ENCODE results near the genes MAGEA12 and SRPK3.

GRCh38 chrX:152170594-152171124, 32.3 kb upstream of the MAGEA10 start:
- RAMPAGE, total RNA: no peak

DNA sequence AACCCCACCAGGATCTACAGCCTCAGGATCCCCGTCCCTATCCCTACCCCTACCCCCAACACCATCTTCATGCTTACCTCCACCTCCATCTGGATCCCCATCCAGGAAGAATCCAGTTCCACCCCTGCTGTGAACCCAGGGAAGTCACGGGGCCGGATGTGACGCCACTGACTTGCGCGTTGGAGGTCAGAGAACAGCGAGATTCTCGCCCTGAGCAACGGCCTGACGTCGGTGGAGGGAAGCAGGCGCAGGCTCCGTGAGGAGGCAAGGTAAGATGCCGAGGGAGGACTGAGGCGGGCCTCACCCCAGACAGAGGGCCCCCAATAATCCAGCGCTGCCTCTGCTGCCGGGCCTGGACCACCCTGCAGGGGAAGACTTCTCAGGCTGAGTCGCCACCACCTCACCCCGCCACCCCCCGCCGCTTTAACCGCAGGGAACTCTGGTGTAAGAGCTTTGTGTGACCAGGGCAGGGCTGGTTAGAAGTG, at the start of gene MAGEA12:
Gene MAGEA12, plus strand, starts transcription at position 167 of the 485 bp plus-strand sequence.
- RAMPAGE, total RNA: no peak

DNA sequence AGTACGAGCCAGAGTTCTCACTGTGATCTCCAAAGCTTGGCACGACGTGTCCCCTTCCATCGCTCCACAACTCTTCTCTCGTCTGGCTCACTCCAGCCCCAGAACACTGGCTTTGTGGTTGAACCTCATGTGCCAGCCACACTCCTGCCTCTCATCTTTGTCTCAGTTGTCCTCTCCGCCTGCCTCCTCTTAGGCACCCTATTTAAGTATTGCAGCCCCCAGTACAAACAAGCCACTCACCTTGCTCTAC, 1.1 kb downstream of the NSDHL start:
- RAMPAGE, total RNA: no peak

DNA sequence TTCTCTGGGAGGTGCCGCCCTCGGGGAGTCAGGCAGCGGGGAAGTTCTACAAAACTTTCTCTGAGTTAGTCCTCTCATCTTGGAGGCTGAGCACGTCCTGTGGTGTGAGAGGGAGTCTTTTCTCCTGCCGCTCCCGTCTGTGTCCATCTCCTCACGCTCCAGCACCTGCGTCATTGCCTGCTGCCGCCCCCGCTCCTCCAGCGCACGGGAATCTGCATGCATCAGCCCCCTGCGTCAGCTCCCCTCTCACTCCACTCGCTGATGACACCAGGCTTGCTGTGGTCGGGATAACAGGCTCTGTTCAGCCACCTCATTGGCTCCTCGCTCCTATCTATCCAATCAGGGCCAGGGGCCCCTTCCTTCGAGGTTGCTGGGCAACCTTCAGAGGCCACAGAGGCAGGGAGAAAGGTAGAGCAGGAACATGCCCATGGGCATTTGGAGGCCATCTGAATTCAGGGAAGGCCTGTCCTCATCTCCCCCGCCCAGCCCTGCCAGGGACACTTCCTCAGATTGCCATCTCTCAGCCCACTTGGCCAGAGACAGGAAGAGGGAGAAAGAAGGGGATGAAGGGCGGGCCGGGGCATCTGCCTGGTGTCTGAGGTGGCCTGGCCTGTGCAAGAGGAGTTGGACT, 9.3 kb downstream of the ZNF185 start:
- RAMPAGE, total RNA: no peak

DNA sequence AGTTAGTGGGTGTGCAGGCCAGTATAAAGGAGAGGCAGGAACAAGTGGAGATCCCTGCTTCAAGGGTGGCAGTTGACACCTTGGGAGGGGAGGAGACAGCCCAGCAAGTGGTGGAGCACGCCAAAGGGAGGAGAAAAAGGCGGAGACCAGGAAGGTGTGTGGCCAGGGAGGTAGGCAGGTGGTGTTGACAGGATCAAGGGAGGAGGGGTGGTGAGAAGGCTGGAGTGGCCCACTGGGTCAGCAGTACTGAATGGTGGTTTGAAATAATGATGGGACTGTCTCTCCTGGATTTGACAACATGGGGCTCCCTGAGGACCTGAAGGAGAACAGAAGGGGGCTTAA, 32.7 kb downstream of the ZNF185 start:
- RAMPAGE, total RNA: no peak

DNA sequence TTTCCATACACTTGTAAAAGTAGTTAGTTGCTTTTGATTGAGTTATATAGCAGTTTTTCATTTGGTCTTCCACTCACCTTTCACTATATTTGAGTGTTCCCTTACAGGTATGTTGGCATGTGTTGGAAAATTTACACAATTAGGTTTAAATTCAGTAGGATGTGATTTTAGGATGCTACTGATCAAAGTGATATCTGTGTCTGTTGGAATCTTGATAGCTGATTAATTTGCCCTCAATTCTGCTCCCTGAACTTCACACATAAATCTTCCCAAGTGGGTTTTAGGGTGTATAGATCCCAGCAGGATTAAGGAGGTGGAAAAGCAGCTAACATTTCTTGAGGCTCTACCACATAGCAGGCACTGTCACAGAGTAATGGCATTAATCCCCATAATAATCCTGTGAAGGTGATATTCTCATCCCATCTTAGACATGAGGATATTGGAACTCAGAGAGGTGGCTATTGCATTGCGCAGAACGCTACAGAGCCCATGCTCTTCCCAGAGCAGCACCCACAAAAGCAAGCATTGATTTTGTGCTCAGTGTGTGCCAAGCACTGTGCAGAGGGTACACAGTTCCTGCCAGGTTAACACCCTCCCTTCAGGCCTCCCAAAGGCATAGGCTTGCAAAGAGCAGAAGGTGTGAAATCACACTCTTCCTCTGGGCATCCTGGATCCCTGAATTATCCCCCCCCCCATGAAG, 22.0 kb downstream of the PNMA5 start:
- RAMPAGE, total RNA: no peak

DNA sequence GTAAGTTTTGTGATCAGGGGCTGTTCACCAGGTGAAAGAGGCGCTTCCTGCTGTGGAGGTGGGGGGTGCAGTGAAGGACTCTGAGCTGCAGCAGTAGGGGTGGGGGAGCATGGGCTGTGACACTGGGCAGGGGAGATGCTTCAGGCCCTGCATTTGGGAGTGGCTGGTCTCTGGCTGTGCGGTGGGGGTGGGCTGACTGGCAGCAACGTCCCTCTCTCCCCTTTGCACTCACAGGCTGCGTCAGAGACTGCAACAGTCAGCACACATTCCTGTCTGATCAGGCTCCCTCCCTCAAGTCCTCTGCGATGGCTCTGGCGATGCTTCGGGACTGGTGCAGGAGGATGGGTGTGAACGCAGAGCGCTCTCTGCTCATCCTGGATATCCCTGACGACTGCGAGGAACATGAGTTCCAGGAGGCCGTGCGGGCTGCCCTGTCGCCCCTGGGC, 27.8 kb upstream of the PNMA3 start:
- RAMPAGE, total RNA: no peak

- RAMPAGE, total RNA: no peak
Measured at GRCh38 chrX:153454668-153455150, 8.9 kb upstream of the TREX2 start.

GRCh38 chrX:153462197-153462775, 8.1 kb downstream of the HAUS7 start:
- RAMPAGE, total RNA: no peak

GRCh38 chrX:153588648-153588942, 10.3 kb downstream of the CCNQ start:
- RAMPAGE, total RNA: no peak

DNA sequence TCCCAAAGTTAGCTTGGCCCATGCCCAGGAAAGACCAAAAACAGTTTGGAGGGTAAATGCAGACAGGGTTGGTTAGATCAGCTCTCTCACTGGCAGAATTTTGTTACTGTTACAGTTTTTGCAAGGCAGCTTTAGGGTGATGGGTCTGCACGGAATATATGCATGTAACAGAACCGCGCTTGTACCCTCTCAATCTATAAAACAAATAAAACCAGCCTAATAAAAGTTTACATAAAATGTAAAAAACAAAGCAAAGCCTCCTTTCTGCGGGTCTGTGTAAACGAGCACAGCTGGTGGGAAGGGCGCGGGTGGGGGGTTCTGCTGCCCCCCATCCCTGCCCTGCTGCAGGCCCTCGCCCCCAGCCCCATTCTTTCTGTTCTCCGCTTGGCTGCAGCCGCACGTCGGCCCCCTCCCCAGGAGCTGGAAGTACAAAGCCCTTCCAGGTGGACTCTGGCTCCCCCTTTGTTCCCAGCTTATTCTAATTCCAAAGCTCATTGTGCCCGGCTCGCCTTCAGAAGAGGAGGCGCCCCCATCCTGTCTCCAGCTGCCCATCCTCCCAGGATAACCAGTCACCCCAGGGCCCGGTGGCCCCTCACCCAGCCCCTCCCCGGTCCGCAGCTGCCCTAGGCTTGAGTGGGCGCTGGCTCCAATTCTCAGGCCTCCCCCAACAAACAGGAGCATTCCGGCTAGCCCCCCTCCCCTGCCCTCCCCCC, 3.4 kb upstream of the SLC6A8 start:
- RAMPAGE, total RNA: no peak

DNA sequence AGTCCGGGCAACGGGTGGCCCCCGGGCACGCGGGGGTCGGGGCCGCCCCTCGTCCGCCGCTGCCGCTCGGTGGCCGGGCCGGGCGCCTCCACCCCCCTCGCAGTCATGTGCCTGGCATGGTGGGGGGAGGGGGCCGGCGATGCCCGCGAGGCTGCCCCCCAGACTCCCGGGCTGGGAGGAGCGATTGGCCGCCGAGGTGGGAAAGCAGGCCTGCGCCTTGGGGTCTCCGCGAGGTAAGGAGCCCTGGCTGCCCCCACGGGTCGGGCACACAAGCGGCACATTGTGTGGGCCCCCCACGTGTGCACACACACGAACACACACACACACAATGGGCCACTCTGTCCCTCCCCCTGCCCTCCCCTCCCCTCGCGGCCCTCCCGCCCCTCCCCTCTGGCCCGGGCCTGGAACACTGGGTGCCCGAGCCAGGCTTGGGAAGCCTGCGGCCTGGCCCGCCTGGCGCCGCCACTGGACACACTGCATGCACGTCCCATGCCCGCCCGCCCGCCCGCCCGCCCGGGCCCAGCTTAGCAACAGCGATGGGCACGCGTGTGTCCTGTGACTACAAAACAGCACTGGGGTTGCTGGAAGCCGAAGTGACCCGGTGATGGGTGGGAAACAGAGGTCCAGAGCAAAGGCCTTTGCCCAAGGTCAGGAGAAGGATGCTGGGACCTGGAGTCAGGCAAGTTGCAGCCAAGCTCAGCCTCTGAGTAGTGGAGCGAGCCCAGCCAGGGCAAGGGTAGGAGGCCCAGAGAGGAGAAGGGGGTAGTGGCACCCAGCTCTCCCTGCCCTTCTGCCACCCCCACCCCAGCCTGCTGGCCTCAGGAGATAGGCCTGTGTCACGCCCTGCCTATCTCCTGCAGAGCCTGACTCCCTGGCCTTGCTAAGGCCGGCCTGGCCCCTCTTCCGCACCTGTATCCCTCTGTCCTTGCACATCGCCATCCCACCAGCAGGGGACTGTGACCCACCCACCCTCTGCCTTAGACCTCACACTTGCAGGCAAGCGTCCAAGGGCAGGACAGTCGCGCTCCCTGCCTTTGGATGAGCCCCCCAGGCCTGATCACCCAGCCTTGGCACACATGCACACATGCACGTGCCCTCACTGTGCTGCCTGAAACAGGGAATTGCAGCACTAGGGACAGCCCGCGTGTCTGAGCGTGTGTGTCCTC, 1.6 kb downstream of the SLC6A8 start:
- RAMPAGE, total RNA: no peak

DNA sequence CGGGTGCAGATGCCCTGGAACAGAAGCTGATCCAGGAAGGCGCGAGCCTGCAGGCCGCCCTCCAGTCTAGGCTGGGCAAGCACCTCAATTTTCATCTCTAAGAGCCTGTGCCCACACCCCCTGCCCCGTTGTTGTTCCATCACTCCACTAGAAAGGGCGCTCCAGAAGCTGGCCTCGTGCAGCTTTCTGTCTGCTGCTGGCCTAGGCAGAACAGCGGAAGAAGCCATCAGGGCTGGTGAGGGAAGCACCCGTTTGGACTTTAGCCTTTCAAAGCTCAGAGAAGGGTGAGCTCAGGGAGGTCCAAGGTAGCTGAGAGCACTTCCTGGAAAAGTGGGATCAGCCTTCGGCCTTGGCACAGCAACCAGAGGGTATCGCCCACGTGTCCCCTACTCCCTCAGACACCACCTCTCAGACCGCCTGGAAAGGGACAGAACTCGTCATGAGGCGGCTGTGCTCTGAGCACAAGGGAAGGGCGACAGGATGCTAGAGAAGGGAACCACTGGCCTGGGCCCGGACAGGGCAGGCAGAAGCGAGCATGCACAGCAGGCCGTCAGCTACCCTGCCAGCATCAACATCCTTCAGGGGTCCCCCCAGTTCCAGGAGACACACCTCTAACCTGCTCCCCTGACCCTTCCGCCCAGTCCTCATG, 11.5 kb downstream of the SLC6A8 start:
- RAMPAGE, total RNA: no peak

- RAMPAGE, total RNA: no peak
Measured at GRCh38 chrX:153722563-153723169, 1.5 kb downstream of the BCAP31 start.

GRCh38 chrX:153780574-153781188, at the start of gene SRPK3:
SRPK3 (plus strand) TSS chrX:153781041.
- RAMPAGE, total RNA: no peak

DNA sequence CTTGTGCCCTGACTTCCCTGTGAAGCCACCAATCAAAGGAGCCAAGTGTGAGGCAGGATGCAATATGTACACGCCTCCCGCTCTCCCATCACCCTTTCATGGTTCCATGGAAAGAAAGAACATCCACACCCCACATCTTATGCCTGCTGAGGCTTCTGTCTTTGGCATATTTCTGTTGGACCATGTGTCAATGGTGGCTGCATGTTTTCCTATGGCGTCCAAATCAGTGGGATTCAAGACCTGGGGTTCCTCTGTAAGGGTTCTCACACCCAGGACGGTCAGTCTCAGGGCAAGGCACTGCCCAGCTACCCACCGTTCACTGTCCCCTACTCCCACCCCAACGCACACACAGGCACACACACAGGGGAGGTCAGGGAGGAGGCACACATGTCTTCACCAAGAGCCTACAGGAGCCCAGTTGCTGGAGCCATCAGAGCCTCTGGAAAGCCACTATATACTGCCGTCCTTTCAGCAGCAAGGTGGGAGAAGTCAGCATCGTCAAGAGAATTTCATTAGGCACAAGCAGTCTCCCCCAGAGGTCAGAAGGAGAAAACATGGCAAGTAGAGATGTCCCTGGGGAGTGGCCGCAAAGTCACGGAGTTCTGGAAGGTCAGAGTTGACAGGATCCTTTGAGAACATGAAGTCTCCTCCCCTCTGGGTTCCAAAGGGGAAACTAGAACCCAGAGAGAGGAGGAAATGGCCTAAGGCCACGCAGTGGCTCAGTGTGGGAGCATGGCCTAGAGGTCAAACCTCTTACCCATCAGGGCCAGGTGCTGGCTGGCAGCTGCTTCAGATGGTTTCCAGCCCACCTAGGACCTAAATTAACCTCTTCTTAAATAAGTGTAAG, 1.1 kb downstream of the IDH3G start:
- RAMPAGE, total RNA: no peak

DNA sequence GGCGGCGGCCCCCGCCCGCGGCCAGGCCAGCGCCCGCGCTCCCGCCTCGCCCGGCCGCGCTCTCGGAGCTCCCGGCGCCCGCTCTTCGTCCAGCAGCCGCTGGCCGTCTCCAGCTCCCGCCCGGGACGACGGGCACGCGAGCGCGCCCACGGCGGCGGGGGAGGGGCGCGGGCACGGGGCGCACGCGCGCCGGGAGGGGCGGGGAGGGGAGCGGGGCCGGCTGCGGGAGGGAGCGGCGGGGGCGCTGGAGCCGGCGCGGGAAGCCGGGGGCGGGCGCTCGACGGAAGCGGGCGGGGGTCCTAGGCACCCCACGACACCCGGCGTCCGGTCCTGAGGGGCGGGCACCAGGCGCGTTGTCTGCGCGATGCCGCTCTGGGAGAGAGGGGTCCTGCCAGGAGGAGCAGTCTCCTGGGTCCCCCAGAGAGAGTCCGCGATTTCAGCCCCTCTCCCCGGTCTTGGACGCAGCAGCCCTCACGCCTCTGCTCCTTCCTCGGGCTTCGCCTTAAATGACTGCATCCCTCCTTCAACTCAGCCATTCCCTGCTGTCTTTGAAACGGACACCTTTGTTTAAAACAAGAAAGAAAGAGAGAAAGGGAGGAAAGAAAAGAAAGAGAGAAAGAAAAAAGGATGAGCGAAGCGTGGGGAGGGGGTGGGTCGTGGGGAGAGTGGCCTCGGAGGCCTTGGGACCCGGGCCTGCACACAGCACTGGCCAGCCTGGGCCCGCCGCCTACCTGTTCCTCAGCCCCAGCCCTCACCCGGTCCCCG, 615 bp upstream of the PDZD4 start:
- RAMPAGE, total RNA: no peak

DNA sequence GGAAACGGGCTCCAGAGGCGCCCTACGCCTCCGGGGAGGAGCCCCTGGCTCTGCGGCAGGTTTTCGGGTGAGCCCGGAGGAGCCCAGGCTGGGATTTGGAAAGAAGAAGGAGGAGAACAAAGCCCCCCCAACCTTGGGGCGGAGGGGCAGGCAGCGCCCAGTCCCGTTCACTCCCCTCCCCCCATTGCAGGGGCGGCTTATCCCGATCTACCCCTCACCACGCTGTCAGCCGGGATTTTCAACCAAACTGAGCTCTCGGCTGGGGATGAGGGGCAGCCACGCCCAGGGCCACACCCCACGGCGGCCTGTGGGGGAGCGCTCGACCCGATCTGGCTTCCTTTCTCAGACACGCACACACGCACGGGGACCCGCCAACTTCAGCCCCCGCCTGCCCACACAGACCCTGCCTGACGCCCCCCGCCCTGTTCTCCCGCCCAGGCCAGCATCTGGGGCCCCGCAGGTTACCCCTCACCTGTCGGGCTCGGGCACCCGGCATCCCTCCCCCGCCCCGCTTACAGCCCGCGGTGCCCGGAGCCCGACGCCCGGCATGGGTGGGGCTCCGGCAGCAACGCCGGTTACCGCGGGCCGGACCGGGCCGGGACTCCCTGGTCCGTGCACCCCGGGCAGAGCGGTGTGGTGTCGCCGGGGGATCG, 477 bp downstream of the L1CAM start:
- RAMPAGE, total RNA: no peak

DNA sequence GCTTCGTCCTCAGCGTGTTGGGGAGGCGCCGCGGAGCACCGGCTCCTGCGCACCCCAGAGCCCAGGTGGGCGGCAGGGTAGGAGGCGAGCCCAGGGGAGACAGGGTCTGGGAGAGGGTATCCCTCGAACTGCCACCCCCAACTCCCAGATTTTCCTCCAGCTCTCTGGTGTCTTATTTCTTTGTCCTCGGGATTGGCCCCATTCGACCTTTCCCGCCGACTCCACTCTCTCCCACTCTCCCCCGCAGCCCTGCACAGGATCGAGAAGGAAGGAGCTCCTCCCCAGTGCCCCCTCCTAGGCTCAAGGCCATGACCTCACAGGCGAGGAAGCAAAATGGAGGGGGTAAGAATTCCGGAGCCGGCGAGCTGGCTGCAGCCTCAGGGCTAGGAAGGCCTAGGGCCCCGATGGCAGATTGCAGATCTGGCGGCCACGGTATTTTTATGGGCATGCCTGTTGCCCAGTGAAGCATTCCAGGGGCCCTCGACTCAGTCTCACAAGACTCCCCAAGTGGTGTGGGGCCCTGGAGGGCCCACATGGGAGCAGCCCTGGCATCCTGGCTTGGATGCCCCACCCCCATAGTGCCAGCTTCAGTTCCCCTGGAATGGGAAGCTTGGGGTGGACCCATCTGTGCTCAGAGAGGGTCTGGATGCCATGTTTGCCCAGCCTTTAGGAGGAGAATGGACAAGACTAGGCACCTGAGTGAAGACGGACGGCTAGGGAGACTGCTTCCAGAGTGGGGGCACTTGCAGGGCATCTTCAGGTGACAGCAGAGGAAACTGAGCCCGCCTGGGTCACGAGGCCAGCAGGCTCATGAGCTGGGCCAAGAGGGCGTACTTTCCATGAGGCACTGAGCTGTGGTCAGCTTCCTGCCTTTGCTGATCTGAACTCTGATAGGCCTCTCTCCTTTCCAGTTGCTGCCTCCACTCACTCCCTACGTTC, 1.0 kb upstream of the L1CAM start:
- RAMPAGE, total RNA: no peak

GRCh38 chrX:154022989-154023985, 3.6 kb upstream of the IRAK1 start:
- RAMPAGE, total RNA: no peak